Skin of body (tissue), 2 donors: ENCODE measurements around a stretch of chr6.

DNA sequence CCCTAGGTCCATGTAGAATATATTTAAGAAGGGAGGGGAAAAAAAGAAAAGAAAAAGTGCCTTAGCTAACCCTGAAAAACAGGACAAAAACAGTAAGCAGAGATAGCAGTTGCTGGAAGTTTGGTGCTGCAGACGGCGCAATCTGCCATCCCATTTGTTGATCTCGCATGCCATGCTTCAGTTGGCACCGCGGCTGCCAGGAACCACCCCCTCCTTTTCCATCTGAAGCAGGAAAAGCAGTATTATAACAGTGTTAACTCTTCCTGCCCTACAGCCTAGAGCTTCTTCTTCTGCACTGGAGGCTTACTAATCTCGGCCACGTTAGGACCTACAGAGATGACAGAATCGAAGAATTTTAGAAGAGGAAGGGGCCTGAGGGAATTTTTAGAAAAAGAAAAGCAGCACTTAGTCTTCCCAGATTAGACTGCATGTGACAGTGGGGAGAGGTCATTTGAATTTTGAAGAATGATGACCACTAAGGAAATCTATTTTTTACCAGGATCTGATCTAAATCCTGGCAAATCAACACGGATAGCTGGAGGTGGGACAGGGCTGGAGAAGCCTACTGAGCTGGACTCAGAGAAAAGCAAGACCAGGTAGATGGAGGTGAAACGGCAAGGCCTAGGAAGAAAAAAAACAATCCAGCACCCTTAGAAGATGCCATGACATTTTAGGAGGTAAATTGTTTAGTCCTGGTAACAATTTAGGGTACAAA lies 100.3 kb downstream of the ARMC2 start:
- RAMPAGE, long total RNA, result no peak

DNA sequence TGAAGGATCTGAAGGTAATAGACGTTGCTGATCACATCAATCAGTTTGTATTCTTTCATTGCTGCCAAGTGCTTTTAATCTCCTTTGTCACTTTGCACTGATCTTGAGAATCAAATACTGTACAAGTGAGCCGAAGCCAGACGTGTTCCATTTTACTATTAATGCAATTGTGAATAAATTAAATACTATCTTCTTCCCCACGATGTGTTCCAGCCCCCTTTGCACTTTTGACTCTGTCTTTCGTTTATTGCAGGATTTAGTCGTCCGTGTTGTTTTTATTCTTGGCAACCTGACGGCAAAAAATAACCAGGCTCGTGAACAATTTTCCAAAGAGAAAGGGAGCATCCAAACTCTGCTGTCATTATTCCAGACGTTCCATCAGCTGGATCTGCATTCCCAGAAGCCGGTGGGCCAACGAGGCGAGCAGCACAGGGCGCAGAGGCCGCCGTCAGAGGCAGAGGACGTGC lies 104.6 kb downstream of the ARMC2 start:
- RAMPAGE, long total RNA, result no peak

GRCh38 chr6:109010657-109011223 lies 83.9 kb downstream of the SESN1 start:
- RAMPAGE, long total RNA, result no peak

DNA sequence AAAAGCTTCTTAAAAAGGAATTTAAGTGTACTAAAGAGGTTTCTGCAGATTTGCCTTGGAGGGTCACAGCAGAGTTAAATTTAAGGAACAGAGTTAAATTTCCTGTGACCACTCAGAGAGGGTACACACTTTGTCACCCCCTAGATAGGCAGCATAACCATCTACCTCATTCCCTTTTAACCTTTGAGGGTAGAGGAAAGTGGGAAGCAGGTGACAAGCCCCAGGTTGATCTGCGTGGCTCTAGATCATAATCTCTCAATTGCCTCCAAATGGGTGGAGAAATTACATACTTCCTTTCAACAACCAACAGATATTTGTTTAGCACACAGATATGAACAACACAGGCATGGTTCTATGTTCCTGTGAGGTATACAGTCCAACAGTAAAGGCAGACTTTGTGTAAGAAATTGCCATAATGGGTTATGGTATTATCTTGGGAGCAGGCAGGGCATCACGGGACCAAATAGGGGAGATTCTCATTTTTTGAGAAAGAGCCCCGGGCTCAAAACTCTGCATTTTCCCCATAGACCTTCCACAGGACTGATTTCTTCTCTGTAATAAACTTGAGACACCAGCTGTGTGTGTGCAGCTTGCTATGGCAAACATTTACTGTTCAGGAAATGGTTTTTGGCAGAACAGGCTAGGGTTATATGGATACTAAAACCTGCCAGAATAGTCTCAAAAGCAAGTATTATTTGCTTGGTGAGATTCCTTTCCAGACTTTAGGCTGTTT lies 126.3 kb downstream of the CD164 start:
- RAMPAGE, long total RNA, result no peak

- RAMPAGE, long total RNA, result no peak
Measured at GRCh38 chr6:109443054-109443880, 2.7 kb downstream of the SMPD2 start.

DNA sequence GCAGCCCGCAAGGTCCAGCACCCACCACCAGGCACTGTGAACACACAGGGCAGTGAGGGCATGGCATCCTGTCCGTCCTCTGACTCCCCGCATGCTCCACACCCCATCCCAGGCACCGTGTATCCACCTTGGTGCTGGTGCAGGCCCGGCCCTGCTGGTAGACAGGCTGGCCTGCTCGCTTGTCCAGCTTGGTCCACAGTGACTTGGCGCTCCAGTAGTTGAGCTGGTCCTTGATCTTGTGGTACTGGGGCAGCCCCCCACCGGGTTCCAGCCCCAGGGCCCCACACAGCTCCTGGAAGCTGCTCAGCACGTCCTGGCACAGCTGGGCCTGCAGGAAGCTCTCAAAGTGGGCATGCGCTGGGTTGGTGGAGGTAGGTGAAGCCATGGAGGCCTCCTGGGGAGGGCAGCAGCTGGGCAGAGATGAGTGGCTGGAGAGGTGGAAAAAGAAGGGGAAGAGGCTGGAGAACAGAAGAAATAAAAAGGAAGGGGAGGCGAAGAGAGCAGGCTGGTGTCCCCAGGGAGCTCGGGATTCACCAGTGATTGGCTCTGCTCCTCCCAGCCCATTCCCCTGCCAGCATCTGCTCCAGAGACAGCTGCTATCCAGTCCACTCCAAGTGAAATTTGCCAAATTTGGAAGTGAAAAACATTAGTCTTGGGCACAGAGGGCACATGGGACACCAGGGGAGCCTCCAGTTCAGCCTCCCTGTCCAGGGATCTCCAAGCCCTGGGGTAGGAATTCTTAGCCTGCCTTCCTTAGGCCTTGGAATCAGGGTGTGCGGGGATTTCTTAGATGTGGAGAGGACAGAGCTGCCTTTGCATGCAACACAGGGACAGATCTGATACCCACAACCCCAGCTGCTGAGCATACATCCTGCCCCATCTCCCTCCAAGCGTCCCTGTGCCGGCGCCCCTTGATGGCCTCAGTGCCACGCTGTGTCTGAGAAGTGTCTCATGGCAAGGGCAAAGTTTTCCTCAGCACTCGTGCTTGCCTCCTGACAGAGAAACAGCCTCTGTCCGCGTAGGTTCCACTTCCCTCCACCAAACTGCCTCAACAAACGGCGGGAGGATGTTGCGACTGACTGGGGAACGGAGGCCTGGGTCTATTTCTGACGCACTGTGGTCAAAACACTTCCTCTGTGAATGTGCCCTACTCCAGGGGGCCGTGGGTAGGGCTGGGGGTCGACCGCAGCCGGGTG lies 1.4 kb downstream of the MICAL1 start:
- RAMPAGE, long total RNA, result no peak

DNA sequence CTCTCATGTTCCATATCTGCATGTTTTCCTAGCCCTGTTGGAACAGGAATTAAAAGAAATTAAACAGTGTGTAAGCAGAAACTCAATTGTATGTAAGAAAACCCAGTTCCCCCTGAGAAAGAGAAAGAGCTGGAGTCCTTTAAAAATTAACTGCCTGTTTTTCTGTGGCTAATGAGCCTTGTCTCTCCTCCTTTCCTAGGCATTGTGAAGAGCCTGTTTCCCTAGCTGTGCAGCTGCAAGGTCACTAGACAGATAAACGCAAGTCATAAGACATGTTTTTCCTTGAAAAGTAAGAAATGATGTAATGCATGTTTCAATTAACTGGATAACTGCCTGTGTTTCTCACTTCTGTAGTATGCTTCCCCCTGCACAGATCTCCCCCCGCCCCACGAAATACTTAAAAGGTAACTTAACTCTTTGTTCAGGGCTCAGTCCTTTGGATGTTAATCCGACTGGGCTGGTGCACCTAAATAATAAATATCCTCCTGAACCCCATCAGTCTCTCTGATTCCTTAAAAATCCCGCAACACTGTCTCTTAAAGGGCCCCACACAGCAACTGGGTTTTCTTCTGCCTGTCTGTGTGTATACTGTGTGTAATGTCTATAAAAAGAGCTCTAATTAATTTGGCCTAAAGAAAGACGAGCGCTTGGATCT lies 100.4 kb upstream of the GPR6 start:
- RAMPAGE, long total RNA, result no peak

GRCh38 chr6:109892999-109893344 lies 85.1 kb upstream of the GPR6 start:
- RAMPAGE, long total RNA, result no peak

DNA sequence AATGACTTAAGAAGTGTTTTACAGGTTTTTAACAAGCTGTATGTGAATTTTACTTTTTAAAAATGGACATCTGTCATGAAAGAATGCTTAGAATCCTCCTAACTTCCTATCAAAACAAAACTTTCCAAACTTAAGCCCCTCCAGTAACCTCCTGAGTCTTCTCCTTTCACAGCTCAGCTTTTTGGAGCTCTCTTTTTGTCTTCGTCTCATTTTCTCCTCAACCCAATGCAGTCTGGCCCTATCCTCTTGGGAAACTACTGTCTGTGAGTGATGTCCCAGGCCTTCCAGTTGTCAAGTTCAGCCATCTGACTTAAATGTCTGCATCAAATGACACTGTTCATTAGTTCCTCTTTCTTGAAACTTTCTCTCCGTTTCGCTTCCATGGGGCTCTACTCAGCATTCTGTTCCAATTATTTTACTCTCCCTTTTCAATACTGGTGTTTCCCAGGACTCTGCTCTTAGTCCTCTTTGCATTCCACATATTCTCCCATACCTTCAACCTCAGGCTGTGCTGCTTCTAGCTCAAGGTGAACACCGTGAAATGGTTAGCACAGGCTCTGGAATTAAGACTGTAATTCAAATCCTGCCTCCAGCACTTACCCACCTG lies 1.4 kb downstream of the CDC40 start:
- RAMPAGE, long total RNA, result no peak

GRCh38 chr6:110287751-110288076 lies 70.4 kb downstream of the METTL24 start:
- RAMPAGE, long total RNA, result no peak

GRCh38 chr6:110536948-110537755 lies 60.7 kb upstream of the SLC22A16 start:
- RAMPAGE, long total RNA, result no peak

- RAMPAGE, long total RNA, result no peak
Measured at GRCh38 chr6:110567904-110568649, 91.7 kb upstream of the SLC22A16 start.

GRCh38 chr6:110589744-110590358 lies 113.4 kb upstream of the SLC22A16 start:
- RAMPAGE, long total RNA, result no peak

GRCh38 chr6:110628978-110629565 lies 152.7 kb upstream of the SLC22A16 start:
- RAMPAGE, long total RNA, result no peak

- RAMPAGE, long total RNA, result no peak
Measured at GRCh38 chr6:110682515-110682762, 132.8 kb downstream of the CDK19 start.

DNA sequence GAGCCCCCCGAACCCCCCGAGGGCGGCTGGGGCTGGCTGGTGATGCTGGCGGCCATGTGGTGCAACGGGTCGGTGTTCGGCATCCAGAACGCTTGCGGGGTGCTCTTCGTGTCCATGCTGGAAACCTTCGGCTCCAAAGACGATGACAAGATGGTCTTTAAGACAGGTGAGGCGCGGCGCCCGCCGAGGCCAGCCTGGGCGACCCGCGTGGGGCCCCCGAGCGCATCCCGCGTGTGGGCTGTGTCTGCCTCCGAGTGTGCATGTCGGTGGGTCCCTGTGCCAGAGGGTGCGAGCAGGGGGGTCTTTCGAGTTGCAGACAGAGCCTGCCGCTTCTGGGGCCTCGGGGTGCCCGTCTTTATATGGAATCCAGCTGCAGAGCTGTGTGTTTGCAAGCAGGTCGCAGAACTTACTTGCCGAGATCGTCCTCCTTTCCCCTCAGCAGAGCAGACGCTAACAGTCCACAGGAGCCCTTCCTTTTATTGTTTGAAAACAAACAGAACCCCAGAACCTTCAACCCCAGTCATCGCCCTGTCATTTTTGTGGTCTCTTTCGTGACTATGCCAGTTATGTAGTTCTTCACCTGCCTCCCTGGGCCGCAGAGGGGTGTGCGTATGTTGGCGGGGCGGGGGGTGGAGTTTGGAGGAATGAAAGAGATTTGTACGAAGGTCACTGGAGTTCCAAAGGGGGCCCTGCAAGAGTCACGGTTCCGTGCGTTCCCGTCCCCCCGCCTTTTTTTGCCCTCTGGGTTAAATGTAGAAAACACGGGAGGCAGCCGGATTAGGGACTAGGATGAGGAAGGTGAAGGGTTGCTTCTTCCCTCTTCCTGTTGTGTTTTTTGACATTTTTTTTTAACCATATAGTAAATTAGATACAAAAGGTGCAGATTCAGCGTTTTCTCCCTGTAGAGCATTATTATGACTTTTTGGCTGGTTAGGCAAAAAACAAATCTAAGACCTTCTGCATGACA lies 910 bp downstream of the SLC16A10 start:
- RAMPAGE, long total RNA, result no peak

GRCh38 chr6:111291002-111291547 lies 31.9 kb downstream of the MFSD4B start:
- RAMPAGE, long total RNA, result no peak

GRCh38 chr6:111565237-111566306 lies 40.1 kb downstream of the TRAF3IP2 start:
- RAMPAGE, long total RNA, result no peak

DNA sequence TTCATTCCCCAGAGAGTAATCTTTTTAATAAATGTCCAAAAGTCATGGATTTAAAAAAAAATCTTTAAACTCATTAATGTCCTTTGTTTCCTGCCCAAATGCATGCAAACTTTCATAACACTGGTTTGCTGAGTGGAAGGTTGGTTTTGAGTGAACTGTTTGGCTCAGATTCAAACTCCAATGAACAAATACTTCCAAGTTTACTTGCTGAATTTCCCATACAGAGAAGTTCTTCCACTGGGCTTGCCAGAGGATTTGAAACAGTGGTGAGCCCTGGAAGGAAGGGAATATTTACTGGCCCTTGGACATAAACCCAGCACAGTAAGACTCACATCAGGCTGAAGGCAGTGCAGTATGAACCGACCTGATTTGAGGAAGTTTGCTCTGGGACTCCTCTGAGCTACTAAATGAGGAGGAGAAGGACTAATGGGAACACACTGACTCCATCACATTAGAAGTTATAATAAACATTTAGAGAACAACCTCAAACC lies 3.8 kb downstream of the TRAF3IP2 start:
- RAMPAGE, long total RNA, result no peak

- RAMPAGE, long total RNA, result no peak
Measured at GRCh38 chr6:111663012-111663604, 57.4 kb upstream of the TRAF3IP2 start.